ENCODE measurements around the gene TTC7B.

DNA sequence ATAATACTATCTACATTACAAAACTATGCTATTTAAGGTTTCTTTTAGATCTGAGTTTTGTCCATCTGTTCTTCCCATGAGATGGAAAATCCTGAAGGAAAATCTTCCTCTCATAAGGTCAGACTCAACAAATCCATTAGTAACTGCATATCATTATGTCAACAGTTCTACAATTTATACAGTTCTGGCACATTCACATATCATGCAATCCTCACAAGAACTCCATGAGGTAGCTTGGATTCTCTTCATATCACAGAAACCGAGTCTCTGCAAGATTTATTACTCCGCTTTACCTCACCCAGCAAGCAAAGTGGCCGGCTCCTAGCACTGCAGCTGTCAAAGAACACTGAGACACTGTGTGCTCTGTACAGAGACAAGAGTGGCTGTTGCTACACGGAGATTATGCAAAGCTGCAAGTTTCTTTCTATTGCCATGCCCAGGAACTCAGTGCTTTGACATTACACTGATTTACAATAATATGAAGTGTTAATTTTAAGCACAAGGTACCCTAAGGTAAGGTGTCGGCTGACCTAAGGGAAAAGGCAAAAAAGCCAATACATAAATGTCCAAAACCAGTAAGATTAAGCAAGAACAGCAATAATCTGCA lies 15.4 kb upstream of the CALM1 start:
- PRO-cap, 3 experiments: peak in 3 of 3 experiments; most common plus-strand start position 366 of the sequence (in 1); most common minus-strand start position 348 of the sequence (in 3)
- RAMPAGE, long total RNA: no peak
- RRBS, 2 experiments: no CpG with 5 or more reads among the region's 5 CpGs

DNA sequence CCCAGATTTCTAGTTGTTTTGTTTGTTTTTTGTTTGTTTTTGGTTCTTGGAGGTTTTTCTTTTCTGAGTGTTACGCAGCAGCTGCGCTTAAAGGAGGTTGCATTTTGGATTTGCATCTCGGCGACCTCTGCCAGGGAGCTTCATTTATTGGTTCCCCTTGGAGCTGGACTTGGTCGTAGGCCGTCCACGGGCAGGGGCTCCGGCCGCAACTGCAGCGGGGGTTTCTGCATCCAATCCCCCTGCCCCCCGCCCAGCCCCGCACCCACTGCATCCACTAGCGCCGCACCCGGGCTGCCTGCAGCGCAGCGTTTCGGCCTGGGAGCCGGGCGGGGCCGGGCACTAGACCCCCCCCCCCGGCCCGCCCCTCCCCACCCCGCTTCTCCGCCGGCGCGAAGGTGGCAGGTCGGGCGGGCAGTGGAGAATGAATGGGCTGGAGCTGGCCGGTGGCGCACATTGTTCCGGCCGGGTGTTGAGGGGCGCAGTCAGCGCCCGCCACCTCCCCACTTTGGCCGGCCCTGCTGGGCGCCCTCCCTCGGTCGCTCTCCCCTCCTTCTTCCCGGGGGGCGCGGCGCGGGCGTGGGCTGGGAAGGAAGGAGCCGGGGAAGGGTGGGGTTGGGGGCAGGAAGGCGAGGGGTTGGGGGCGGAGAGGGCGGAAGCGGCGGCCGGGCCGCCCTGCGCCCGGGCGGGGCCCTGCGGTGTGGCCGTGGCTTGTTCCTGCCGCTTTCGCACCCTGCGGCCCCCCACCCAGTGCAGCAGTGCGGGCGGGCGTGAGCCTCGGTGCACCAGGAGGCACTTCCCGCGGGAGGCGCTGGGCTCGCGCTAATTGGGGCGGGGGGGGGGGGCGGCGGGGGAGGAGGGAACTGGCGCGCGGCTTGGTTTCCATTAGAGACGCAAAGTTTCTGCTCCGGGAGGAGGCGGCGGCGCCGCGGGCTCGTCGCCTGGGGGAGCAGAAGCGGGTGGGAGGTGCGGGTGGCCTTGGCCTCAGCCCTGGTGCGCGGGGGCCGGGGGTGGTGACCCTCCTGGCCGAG lies 768 bp downstream of the CALM1 start:
- PRO-cap, 3 experiments: peak in 3 of 3 experiments; most common plus-strand start position 655 of the sequence (in 2); most common minus-strand start position 749 of the sequence (in 2)
- RAMPAGE, long total RNA: no peak
- RRBS, 2 experiments: 2% methylated on average over 49 to 50 of the region's 93 CpGs

DNA sequence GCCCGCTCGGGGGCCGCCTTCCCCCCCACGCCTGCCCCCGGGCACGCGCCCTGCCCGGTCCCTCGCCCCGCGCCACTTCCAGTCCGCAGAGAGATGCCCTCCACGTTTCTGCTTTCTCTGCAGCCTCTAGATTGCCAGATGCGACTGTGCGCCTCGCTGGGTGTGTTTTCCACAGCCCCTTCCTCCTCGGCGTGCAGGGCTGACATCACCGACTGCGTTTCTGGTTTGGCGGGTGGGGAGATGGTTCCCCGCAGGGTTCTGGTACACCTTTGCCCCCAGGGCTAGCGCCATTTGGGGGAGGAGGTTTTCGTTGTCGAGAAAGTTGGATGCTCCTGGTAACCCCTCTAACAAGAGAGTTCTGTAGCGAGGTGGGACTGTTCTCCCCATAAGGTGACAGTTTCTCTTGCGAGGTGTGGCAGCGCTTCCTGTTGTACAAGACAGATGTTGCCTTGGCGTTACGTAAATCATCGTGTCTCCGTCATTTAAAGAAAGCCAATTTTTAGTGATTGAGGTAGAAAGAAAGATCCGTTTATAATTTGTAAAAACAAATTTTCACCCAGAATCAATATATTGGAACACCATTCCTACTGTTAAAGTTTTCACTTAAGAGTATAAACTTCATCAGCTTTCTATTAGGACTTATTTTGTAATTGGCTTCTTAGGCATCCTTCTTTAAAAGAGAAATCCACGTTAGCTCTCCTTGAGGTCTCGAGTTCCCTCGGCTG lies 1.7 kb downstream of the CALM1 start:
- PRO-cap, 3 experiments: peak in 2 of 3 experiments; most common plus-strand start position 75 of the sequence (in 2)
- RAMPAGE, long total RNA: no peak
- RRBS, 2 experiments: 2 to 4% methylated on average over 4 of the region's 36 CpGs

DNA sequence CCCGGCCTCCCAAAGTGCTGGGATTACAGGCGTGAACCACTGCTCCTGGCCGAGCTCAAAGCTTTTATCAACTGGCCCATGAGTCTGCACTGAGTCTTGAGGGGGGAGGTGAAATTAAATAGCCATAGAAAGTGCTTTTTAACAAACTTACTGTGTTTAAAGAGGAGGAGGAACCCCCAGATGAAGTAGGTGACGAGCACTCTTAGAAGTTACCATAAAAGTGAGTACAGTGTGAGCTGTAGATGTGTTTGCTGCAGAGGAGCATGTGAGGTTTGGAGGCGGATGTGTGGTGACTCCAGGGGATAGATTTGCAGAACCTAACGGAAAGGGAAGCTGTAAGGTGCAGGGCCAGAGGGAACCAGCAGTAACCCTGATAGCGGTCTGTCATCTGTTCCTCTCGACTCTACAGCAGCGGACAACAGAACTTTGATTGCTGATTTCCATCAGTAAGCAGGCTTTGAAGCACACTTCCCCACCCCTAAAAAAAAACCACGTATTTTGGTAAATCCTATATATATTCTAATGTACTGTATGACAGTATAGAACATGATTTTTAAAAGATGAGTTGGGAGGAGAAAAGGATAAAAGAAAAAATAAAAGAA lies 5.2 kb downstream of the CALM1 start:
- PRO-cap, 3 experiments: no peak in any of the 3 experiments
- RAMPAGE, long total RNA: no peak
- RRBS, 2 experiments: no CpG with 5 or more reads among the region's 10 CpGs

- PRO-cap, 3 experiments: no peak in any of the 3 experiments
- RAMPAGE, long total RNA: no peak
- RRBS, 2 experiments: no CpG with 5 or more reads among the region's 13 CpGs
Observed at GRCh38 chr14:90419057-90419754, 22.4 kb downstream of the CALM1 start.

DNA sequence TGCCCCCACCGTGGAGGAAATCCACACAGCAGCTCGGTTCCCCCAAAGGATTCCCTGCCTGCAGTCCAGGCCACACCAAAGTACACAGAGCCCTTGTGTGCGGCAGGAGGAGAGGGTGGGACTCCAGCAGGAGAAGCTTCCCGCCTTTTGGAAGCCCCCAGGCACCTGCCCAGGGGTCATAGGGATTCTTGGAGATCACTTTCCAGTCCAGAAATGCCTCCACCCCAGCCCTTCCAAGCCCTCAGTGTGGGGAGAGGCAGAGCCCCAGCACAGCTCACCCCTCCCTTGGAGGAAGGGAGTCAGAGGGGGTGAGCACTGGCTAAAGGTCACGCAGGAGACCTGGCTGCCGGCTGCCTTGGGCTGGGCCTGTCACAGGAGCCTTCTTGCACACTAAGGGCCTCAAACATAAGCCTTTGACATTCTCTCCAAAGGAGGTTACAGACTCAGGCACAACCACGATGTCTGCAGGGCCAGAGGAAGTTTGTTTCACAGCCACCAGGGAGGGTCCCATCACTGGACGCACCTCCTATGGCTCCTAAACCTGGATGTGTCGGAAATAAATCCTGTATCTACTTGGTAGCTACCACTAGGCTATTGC lies 115.8 kb downstream of the CALM1 start:
- PRO-cap, 3 experiments: no peak in any of the 3 experiments
- RAMPAGE, long total RNA: no peak
- RRBS, 2 experiments: no CpG with 5 or more reads among the region's 9 CpGs

DNA sequence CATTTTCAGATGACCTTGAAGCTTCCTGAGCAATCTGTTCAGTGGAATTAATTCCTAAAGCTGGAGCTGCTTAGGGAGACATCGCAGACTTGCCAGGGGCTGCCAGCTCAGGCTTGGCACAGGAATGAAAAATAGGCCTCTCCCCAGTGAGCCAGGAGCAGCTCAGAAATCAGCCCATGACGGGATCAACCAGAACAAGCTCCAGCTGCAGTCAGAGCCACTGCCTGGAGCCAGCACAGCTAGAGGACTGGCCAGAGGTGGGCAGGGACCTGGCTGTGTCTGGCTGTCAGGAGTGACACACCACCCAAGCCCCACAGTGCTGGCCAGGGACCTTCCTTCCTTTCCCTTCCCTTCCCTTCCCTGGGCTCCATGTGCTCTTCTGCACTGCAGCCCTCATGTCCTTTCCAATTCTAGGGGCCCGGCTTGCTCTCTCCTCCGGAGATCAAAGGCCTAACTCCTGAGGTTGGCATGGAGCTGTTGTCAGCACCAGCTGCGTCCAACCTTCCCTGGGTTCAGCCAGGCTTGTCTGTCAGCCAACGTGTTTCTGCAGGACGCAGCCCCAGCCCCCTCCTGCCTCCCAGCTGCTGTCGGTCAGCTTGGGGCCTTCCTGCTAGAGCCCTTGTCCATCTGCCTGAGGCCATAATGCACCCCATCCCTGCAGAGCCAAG lies 149.2 kb downstream of the CALM1 start:
- PRO-cap, 3 experiments: no peak in any of the 3 experiments
- RAMPAGE, long total RNA: no peak
- RRBS, 2 experiments: no CpG with 5 or more reads among the region's 8 CpGs

- PRO-cap, 3 experiments: no peak in any of the 3 experiments
- RAMPAGE, long total RNA: no peak
- RRBS, 2 experiments: no CpG with 5 or more reads among the region's 10 CpGs
Observed at GRCh38 chr14:90613332-90614096, 202.7 kb downstream of the TTC7B start.

- PRO-cap, 3 experiments: peak in 2 of 3 experiments; most common plus-strand start chr14:90626814 (in 1); most common minus-strand start chr14:90626810 (in 2)
- RAMPAGE, long total RNA: no peak
- RRBS, 2 experiments: no CpG with 5 or more reads among the region's 7 CpGs
Observed at GRCh38 chr14:90626584-90627004, 189.6 kb downstream of the TTC7B start.

DNA sequence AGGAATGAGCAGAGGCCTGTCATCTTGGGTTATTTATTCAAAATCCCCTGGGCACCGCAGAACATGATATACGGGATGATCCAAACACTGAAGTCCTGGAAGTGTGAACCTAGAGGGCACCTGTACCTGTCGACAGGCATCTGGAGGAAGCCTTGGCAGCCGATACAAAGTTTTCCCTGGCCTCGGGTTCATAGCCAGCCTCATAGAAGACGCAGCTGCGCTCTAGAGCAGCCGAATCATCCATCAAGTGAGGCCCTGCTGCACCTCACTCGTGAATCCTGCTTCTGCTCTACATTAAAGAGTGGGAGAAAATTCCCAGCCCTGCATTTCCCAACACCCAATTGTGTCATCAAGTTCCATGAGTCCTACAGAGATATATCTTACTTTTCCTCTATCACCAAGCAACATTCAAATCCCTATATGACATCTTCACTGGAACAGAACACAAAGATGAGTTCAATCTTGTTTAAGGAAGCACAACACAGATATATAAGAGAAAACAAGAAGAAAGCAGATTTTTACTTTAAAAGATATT lies 139.4 kb downstream of the TTC7B start:
- PRO-cap, 3 experiments: peak in 1 of 3 experiments; most common minus-strand start position 286 of the sequence (in 1)
- RAMPAGE, long total RNA: no peak
- RRBS, 2 experiments: no CpG with 5 or more reads among the region's 9 CpGs

DNA sequence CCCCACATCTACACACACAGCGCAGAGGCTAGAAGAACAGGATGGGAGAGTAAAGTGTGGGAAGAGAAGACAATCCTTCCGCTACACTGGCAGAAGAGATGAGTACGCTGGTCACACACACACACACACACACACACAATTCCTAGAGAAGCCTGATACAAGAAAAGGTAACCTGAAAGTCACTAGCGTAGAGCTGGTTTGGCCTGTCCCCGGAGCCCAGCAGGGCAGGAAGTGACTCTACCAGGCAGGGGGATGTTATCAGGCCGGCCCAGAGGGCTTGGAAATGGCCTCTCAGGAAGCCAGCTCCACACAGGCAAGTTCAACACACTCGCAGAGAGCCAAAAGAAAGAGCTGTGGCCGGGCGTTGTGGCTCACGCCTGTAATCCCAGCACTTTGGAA lies 12.5 kb downstream of the TTC7B start:
- PRO-cap, 3 experiments: no peak in any of the 3 experiments
- RAMPAGE, long total RNA: no peak
- RRBS, 2 experiments: 9 to 36% methylated on average over 2 of the region's 10 CpGs

DNA sequence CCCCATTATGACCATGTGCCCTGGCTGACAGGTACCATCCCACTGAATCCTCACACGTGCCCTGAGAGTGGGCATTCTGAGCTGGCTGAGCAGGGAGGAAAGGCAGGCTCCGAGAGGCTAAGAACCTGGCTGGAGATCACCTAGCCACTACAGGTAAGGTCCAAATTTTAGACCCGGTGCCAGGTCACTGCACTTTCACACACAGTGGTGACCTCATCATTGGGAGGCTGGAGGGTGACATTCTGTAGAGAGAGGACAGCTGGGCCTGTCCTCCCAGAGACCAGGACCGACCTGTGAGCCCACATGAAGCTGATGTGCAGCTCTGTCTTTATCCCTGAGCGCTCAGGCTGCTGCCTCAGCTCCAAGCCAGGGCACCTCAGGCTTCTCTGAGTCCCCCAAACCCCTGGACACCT lies 4.2 kb downstream of the TTC7B start:
- PRO-cap, 3 experiments: no peak in any of the 3 experiments
- RAMPAGE, long total RNA: no peak
- RRBS, 2 experiments: no CpG with 5 or more reads among the region's 5 CpGs

- PRO-cap, 3 experiments: peak in 3 of 3 experiments; most common minus-strand start chr14:90816367 (in 1)
- RAMPAGE, long total RNA: no peak
- RRBS, 2 experiments: 2 to 3% methylated on average over 43 of the region's 99 CpGs
Observed at GRCh38 chr14:90816079-90817076, at the start of gene TTC7B. Gene TTC7B (minus strand): TSS chr14:90816430.

GRCh38 chr14:91144676-91145212 lies 30.9 kb downstream of the DGLUCY start:
- PRO-cap, 3 experiments: no peak in any of the 3 experiments
- RAMPAGE, long total RNA: no peak
- RRBS, 2 experiments: no CpG with 5 or more reads among the region's 5 CpGs

GRCh38 chr14:91229380-91230091 lies 15.0 kb downstream of the GPR68 start:
- PRO-cap, 3 experiments: no peak in any of the 3 experiments
- RAMPAGE, long total RNA: no peak
- RRBS, 2 experiments: no CpG with 5 or more reads among the region's 6 CpGs

DNA sequence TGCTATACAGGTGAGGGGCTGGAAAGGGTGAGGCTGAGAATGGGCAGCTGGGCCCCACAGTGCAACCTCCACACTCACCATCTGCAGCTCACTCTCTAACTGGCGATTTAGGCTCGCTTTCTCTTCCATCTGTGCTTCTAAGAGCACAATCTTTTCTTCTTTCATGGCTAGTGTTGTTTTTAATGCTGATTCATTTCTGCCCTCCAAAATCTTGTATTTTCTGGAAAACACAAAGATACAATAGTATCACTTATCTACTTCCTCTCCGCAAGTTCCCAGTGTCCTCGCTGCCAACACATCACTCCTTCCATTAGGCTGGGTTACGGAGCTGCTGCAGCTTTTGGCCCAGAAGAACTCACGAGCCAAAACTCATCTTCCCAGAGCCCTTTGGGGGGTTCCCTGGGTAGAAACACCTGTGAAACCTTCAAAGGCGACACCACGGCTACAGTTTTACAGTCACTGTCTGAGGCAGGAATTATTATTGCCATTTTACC lies 63.8 kb upstream of the GPR68 start:
- PRO-cap, 3 experiments: no peak in any of the 3 experiments
- RAMPAGE, long total RNA: no peak
- RRBS, 2 experiments: no CpG with 5 or more reads among the region's 8 CpGs

GRCh38 chr14:91327102-91327596 lies 82.6 kb upstream of the GPR68 start:
- PRO-cap, 3 experiments: no peak in any of the 3 experiments
- RAMPAGE, long total RNA: no peak
- RRBS, 2 experiments: no CpG with 5 or more reads among the region's 13 CpGs

- PRO-cap, 3 experiments: no peak in any of the 3 experiments
- RAMPAGE, long total RNA: no peak
- RRBS, 2 experiments: 95% methylated on average over 8 of the region's 27 CpGs
Observed at GRCh38 chr14:91339716-91340306, 77.8 kb downstream of the CCDC88C start.

DNA sequence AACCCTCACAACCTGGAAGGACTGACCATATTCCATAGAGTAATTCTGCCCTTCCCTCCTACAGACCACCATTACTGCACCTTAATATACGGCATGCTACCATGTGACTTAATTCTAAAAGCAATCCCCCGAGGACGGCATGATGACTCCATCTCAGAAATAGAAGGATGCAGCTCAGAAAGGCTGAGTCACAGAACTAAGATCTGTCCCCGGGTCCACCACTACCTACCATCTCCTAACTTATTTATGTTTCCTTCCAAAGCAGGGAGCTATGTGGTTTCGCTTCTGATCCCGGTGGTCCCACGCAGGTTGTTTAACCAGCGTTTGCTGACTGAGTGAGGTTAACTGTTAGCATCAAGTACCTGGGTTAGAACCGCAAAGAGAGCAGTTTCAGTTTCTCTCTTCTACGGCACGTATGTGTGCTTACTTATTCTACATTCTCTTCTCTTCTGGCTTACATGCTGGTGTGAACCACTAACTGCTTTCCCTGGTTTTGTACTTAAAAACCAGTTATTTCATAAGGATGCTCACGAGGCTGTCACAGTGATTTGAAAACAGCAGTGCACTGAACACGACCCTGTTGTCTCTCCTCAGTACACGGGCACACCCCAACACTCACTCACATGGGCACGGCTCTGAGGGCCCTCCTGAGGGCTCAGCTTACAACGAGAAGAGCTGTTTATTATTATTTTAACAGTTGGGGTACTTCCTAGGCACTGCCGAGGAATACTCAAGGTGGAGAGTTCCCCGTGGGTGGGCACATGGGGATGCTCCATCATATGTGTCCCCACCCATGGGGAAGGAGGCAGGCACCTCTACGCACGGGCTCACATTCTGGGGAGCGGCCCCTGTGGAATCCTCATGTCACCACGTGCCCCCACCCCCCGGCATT lies 66.6 kb downstream of the CCDC88C start:
- PRO-cap, 3 experiments: no peak in any of the 3 experiments
- RAMPAGE, long total RNA: no peak
- RRBS, 2 experiments: 82 to 87% methylated on average over 4 of the region's 23 CpGs

DNA sequence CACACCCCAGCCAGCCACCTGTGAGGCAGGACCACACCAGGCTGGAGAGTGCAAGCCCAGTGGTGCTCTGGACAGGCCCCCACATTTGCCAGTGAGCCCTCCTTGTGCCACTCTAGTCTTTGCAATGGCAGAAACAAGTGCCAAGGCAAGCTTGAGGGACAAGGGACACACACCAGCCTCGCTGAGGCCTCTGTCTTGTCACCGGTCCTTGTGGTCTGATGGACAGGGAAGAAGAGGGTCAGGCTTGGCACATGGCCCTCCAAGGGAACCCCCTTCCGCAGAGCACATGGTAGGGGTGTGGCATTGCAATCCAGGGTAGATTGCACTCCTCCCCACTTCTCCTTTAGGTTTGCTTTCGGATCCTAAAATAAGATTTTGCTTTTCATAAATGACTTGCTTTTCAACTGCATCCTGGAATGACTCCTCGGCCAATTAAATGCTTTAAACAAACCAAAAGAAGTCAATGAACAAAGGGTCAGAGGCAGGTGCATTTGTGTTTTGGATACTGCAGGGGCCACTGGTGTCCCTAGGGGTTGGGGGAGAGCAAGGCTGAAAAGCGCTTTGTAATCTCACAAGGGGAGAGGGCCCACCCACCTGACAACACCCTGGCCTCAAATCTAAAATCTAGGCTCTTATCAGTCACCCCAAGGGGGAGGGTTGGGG lies 53.5 kb downstream of the CCDC88C start:
- PRO-cap, 3 experiments: no peak in any of the 3 experiments
- RAMPAGE, long total RNA: no peak
- RRBS, 2 experiments: no CpG with 5 or more reads among the region's 6 CpGs

All from skeletal muscle tissue (tissue), 7 donors.